Measurements from ENCODE around the genes ZFP14, PSMD8, MAP4K1 and EIF3K.

- PRO-cap, result bidirectional peak, plus-strand start at chr19:36379312, minus-strand start at chr19:36379073
- RRBS, 2 experiments, result 2% methylated on average over 6 to 16 of the region's 69 CpGs
Measured at GRCh38 chr19:36378530-36379484, at the start of gene ZFP14. ZFP14 (minus strand) TSS chr19:36379201.

- PRO-cap, result no peak
- RRBS, 2 experiments, result no CpG with 5 or more reads among the region's 4 CpGs
Measured at GRCh38 chr19:36392236-36392591, 13.2 kb upstream of the ZFP14 start.

GRCh38 chr19:36417312-36417979 is 998 bp downstream of the ZFP82 start:
- PRO-cap, result no peak
- RRBS, 2 experiments, result 29% methylated on average over 4 of the region's 18 CpGs; no CpG with 5 or more reads in 1 of the 2 experiments

DNA sequence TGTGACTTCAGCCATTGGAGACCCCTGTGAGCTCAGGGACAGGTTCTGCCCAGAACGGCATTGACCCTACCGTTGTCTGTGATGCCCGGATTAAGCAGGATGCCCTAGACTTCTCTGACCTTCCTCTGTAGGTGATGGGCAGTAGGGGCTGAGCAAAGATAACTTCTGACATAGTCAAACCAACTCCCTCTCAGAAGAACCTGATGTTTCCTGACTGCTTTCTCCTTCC is 835 bp downstream of the ZNF345 start:
- PRO-cap, result no peak
- RRBS, 2 experiments, result no CpG with 5 or more reads among the region's 3 CpGs

GRCh38 chr19:37007492-37008033 is 70.7 kb upstream of the ZNF420 start:
- PRO-cap, result no peak
- RRBS, 2 experiments, result 11 to 13% methylated on average over 8 to 16 of the region's 41 CpGs

GRCh38 chr19:37755760-37756012 is 23.7 kb downstream of the ZNF573 start:
- PRO-cap, result no peak
- RRBS, 2 experiments, result no CpG with 5 or more reads among the region's 3 CpGs

- PRO-cap, result no peak
- RRBS, 2 experiments, result no CpG with 5 or more reads among the region's 11 CpGs
Measured at GRCh38 chr19:37979642-37980233, 72.7 kb downstream of the SIPA1L3 start.

- PRO-cap, result no peak
- RRBS, 2 experiments, result no CpG with 5 or more reads among the region's 10 CpGs
Measured at GRCh38 chr19:38034131-38034855, 127.3 kb downstream of the SIPA1L3 start.

DNA sequence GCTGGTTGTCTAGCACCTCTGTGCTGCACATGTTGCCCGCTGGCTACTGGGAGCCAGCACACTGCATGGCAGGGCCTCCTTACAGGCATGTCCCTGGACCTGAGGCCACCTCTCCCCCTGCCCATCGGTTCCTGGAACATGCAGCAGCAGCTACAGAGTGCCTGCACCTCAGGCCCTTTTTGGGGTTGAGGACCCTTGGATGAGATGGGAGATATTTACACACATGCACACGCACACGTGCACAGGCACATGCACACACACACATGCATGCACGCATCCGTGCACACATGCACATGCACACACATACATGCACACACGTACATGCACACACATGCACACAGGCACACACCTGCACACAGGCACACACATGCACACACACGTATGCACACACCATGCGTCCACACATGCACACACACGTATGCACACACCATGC is 112.4 kb downstream of the DPF1 start:
- PRO-cap, result no peak
- RRBS, 2 experiments, result no CpG with 5 or more reads among the region's 10 CpGs

DNA sequence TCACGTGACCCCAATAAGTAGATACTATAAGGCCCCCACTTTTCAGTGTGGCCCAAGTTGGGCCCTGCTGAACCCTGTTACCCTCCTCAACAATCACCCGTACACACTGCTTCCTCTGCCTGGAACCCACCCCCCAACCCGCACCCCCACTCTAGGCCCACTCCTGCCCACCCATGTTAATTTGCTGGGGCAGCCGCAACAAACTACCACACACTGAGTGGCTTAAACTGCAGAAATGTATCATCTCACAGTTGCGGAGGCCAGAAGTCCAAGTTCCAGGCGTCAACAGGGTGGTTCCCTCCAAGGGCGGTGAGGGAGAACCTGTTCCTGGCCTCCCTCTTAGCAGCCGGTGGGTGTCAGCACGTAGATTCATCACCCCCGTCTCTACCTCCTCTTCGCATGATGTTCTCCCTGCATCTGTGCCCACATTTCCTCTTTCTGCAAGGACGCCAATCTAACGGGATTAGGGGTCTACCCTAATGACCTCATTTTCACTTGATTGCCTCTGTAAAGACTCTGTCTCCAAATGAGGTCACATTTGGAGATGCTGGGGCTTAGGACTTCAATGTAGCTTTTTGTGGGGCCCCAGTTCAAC is 38.6 kb downstream of the DPF1 start:
- PRO-cap, result no peak
- RRBS, 2 experiments, result no CpG with 5 or more reads among the region's 13 CpGs

DNA sequence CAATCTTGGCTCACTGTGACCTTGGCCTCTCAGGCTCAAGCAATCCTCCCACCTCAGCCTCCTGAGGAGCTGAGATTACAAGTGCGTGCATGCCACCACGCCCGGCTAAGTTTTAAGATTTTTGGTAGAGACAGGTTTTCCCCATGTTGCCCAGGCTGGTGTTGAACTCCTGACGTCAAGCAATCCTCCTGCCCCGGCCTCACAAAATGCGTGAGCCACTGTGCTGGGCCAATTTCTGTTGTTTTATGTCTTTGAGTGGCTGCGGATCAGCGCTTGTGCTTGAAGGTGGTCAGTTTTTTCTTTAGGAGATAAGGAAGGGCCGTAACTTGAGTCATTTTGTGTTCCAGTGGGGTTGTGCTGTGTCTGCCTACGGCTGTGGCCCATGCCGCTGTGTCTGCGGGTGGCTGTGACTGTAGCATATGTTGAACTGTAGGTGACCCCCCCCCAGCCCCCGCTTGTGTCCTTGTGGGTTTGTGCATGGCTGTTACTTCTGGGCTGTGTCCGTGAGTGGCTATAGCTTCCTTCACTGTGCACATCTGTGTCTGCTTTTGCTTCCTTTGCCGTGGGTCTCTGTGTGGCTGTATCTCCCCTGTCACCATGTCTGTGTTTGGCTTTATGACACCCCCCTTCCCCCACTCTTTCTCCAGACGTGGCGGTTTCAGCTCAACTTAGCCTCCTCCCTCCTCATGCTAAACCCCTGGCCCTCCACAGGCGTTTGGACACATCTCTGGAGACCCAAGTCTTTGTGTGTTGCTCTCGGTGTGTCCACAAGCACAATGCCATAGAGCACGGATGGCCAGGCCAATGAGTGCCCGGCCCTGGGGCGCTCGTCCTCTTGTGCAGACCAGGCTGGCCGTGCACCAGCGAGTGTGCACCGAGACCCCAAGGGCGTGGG is 741 bp downstream of the PPP1R14A start:
- PRO-cap, result no peak
- RRBS, 2 experiments, result 24 to 75% methylated on average over 4 to 6 of the region's 27 CpGs

DNA sequence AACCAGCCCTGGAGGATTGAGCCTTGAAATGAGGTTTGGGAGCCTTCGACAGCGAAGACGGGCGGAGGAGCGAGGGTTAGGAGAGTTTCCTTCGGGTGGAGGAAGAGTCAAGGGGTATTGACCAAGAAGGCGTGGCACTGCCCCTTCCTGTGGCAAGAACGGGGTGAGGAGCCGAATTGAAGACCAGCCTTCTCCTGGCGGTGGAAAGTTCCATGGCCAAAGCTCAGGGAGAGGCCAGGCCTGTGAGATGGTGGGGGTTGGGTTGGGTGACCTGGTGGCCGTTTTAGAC is 703 bp downstream of the SPINT2 start:
- PRO-cap, result no peak
- RRBS, 2 experiments, result no CpG with 5 or more reads among the region's 11 CpGs

DNA sequence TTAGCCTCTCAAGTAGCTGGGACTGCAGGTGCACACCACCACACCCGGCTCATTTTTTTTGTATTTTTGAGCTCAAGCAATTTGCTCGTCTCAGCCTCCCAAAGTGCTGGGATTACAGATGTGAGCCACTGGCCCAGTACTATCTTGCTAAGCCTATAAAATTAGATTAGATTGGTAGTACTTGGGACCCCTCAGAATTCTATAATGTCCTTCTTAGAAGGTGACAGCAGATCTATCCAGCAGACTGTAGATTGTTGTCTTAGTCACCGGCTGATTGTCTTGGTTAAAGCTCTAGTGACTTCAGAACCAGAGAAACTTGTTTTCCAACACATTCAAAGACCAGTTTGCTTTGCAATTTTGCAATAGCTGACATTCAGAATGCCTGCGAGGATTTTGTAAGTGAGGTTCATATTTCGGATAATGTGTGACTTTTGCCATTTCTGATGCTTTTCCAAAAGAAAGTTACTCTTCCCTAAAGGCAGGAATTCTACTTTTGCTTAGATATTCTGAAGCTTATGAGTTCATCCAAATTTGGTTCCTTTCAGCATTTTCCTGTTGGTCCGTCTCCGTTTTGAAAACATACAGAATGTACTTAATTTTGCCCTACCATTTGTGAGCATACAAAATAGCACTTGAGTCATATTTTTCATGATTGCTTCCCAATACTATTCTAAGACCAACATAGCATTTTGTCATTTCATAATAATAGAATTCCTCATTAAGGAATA is 13.2 kb downstream of the SPINT2 start:
- PRO-cap, result no peak
- RRBS, 2 experiments, result no CpG with 5 or more reads among the region's 7 CpGs

DNA sequence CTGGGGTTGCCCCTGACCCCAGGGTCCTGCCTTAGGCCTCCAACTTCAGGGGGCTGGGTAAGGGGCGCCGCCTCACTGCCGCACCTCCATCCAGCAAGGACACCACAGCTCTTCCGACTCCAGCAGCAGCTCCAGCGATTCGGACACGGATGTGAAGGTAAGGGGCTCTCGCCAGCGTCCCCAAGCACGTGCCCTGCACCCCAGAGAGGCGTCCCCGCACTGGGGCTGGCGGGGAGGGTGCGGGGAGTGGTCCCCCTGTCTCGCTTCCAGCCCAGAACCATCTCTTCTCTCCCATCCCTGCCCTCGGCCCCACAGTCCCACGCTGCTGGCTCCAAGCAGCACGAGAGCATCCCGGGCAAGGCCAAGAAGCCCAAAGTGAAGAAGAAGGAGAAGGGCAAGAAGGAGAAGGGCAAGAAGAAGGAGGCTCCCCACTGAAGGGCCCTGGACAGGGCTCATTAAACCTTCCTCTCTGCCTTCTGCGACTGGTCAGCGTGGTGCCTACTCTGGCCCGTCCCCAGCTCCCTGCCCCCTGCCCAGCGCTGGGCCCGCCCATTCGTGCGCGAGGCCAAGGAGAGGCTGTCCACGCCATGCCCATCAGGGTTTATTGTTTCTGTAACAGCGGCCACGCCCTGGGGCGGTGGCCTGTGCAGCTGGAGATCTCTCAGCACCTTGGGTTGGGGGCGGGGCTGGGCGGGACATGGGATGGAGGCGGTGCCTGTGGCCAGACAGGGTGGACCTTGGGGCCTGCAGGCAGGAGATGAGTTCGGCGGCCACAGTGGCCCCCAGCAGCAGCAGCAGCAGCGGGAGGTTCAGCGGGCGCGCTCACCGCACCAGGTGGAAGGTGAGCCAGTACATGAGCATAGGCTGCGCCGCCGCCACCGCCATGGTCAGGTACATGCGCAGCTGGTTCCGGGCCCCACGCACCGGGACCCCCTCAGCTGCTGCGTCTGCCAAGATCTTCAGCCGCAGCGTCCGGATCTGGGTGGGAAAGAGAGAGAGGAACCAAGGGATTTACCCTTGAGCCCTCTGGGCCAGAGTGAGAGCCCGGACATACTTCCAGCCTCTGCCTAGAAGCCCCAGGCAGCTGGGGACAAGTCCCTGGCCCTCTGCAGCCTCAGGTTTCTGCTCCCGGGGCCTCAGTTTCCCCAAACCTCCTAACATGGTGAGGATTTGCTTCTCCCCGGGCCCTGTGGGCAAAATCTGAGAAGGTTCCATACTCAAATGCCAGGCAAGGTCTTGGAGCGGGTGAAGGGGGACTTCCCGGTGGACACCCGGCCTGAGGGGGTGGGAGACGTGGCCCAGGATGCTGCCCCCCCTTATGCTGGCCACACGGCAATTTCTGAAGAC is 952 bp downstream of the C19orf33 start:
- PRO-cap, result no peak
- RRBS, 2 experiments, result 70 to 86% methylated on average over 10 of the region's 61 CpGs

- PRO-cap, result bidirectional peak, plus-strand start at chr19:38374788, minus-strand start at chr19:38374458
- RRBS, 2 experiments, result under 1 to 1% methylated on average over 8 to 29 of the region's 75 CpGs
Measured at GRCh38 chr19:38374540-38375652, at the start of gene PSMD8. PSMD8 (plus strand) TSS chr19:38374571.

GRCh38 chr19:38490359-38490976 is 57.0 kb downstream of the RYR1 start:
- PRO-cap, result no peak
- RRBS, 2 experiments, result no CpG with 5 or more reads among the region's 6 CpGs

GRCh38 chr19:38564799-38565954 is 52.6 kb downstream of the MAP4K1 start:
- PRO-cap, result no peak
- RRBS, 2 experiments, result 15 to 28% methylated on average over 9 to 20 of the region's 142 CpGs

DNA sequence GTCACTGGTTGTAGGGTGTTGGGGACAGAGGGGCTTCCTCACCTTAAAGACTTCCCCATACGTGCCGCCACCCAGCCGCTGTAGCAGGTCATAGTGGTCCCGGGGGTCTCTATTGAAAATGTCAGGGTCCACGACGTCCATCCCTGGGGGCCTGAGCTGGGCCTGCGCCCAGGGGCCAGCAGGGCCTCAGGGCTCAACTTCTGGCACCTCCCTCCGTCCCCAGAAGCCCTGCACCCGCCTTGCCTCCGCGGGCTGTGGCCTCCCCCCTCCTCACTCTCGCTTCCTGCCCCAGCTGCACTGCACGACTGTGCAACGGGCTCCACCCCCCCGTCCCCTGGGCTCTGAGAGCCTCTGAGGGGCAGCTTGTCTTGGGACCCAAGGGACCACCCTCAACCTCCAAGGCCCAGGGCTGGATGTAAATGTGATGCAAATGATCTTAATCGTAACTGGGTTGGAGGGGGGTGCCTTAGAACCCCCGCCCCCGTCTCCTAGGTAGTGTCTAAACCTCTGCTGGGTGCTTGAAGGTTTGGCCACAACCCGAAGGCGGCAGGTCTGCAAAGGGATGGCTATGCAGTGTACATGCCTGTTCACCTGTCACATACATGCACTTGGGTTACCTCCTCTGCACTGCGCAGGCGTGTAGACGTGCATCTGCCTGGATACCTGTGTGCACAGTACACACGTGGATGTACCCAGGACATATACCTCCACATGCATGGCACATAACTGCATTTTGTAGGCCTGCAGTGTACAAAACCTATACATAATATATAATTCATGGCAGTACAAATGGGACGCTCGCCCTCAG is at the start of gene MAP4K1:
Gene MAP4K1 (minus strand): TSS at position 199 of the 808 bp plus-strand sequence.
- PRO-cap, result no peak
- RRBS, 2 experiments, result no CpG with 5 or more reads among the region's 26 CpGs

DNA sequence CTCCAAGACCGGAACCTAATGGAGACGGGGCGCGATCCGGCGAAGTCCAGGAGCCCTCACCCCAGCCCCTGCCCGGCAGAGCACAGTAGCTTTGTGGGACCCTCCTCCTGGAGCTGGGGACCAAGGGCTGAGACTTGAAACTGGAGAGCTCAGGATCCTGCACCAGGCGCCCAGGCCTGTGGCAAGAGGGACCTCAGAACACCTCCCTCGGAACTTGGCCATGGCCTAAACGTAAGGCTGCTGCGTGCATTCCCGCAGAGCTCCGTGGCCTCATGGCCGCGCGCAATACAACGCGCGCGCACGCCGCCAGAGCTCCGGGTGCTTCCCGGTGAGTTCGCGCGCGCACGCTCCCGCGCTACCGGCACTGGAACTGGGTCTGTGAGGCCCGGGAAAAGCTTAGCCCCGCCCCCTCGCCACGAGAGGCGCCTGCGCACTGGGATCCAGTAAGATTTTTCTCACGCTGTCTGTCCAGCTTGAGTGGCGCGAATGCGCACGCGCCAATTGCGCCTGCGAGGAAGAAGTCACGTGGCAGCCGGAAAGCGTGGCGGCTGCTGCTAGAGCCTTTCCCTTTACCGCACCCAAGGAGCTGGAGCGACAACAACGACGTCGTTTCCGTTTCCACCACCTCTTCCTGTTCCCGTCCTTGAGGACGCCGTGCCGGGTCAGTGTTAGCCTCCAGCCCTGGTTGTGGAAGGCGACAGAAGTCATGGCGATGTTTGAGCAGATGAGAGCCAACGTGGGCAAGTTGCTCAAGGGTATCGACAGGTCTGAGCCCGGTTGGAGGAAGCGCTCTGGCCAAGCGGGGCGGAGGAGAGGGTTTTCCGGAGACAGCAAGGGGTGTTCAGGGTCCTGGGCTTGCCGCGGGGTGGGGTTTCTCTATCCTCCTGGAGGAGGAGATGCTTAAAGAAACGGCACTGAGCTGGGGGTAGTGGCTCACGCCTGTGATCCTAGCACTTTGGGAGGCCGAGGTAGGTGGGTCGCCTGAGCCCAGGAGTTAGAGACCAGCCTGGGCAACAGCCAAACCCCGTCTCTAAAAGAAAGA is at the start of gene EIF3K:
Gene EIF3K (plus strand): TSS at position 626 of the 1,042 bp plus-strand sequence.
- PRO-cap, result bidirectional peak, plus-strand start at position 634 of the sequence, minus-strand start at position 372 of the sequence
- RRBS, 2 experiments, result 2 to 4% methylated on average over 5 to 13 of the region's 76 CpGs

DNA sequence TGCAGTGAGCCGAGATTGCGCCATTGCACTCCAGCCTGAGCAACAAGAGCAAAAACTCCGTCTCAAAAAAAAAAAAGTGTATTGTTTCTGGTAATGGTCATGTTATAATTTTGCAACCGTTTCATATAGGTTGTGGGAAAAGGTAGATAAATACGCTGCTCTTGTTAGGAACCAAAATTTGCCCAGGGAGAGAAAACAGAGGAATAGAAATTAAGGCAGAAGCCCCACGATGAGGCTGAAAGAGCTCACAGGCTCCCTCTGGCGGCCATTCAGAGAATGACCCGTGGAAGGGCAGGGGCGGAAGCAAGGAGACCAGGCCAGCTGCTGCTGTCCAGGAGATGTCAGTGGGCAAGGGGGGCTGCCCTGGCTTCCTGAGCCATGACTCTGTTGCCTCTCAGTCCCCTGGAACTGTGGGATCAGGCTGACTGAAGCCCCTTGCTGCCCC is 12.9 kb upstream of the ACTN4 start:
- PRO-cap, result no peak
- RRBS, 2 experiments, result no CpG with 5 or more reads among the region's 9 CpGs

Data from astrocyte (in vitro differentiated cells and primary cell).